ENCODE measurements around a stretch of chr6.

GRCh38 chr6:138439361-138440069, 35.5 kb downstream of the HEBP2 start:
- PRO-cap, result no peak

GRCh38 chr6:138441710-138442336, 37.8 kb downstream of the HEBP2 start:
- PRO-cap, result no peak

GRCh38 chr6:138692728-138693407, 80.7 kb upstream of the CCDC28A start:
- PRO-cap, result bidirectional peak, plus-strand start at chr6:138693253, minus-strand start at chr6:138693176; bidirectional peak, plus-strand start at chr6:138693317, minus-strand start at chr6:138693323

- PRO-cap, result no peak
Measured at GRCh38 chr6:138962520-138963144, 25.4 kb downstream of the REPS1 start.

DNA sequence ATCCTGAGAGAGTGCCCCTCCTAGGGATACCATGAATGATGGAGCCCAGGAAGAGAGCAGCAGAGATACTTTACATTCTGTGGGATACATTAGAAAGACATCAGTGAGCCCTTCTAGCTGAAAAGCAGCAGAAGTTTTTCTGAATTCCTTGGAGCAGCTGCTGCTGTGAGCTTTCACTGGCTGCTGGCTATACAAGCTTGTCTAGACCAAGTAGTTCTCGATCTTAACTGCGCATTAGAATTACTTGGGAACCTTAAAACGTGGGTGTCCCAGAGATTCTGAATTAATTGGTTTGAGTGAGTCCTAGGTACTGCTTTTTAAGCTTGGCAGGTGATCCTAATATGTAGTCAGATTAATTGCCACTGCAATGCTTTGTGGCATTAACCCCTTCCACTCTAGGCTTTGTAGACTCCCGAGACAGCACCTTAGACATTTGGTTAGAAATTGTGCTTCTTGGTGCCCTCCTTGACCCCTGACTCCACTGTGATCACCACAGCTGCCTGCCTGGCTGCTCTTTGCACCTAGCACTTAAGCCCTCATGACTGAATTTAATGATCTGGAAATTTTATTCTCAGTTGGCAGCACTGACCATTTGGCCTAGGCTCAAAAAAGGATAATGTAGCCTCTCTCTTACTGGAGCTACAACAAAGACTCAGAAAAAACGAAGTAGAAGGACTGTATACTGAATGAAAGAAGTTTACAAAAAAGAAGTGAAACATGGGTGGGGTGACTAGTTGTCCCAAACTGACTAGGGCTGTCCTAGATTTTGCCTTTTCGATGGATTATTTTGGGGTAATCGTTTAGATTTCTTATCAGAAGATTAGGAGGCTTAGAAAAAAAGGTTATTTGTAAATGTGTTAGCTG, 11.5 kb upstream of the ABRACL start:
- PRO-cap, result no peak

DNA sequence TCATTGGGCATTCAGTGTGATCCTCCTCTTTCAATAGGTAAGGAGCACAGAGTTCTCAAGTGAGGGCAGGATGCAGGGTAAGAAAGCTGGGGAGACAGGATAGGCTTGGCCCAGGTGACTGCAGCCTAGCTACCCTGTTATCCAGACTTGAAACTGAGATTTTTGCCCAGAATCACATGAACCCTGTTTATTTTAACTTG, 25.0 kb downstream of the HECA start:
- PRO-cap, result no peak

GRCh38 chr6:139166055-139166742, 31.3 kb downstream of the HECA start:
- PRO-cap, result no peak

DNA sequence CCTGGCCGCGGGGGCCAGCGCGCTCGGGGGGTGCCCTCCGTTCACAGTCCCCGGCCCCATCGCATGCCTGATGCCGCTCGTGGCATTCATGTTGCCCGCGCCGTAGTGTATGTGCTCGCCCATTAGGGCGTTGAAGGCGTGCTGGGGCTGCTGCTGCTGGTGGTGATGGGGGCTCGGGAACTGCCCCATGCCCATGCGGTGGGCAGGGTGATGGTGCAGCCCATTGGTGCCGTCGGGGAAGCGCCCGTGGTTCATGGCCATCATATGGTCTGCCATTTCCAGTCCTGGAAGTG, 833 bp downstream of the CITED2 start:
- PRO-cap, result no peak

DNA sequence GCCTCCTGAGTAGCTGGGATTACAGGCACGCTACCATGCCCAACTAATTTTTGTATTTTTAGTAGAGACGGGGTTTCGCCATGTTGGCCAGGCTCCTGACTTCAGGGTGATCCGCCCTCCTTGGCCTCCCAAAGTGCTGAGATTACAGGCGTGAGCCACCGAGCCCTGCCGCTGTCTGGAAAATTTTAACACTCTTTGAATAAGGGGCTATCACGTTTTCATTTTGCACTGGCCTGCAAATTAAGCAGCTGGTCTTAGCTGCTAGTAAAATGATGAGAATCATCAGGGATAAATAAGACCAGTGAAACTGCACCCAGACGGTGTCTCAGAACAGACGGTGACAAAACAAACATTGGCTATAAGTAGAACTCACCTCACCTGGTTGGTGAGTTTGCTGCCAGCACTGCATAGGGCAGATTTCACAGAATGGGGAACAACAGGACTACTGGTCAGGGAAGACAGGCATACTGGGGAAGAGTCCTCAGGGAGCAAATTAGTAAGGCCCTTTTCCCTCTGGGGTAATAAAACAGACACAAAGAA, 175.8 kb upstream of the CITED2 start:
- PRO-cap, result no peak

DNA sequence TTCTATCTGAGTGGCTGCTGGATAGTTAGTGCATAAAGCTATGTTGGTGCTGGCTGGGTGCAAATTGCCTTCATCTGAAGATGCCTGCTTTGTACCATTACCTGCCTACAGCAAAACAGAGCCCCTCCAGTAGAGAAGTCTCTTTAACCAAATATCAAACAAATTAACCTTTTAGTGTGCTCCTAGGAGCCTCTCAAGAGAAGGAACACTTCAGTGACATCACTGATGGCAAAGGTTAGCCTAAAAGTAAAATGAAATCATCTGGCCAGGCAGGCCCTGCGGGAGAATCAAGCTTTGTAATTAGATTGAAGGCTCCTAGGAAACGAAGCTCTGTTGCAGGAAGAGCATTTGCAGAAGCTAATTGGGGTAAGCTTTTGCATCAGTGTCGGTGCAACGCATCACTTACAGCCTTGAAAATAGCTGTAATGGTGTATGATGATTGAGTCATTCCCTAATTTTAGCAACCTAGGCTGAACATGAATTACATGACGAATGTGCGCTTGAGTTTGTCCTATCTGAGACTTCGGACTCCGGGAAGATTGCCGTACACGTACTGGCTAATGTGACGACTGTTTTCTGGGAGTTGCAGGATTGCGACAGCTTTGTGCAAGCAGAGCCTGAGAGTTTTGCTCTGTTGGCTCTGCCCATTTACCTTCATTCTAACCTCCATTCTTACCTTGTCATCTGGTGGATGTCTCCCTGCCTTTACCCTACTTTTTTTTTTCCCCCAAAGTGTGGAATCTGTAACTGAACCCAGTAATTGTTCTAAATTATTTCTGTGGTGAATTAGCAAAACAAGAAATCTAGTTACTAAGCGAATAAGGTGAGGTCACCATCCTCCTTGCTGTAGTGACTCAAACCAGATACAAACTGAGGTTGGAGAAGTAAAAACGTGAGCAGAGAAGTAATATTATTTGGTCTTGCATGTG, 675.8 kb upstream of the CITED2 start:
- PRO-cap, result no peak

DNA sequence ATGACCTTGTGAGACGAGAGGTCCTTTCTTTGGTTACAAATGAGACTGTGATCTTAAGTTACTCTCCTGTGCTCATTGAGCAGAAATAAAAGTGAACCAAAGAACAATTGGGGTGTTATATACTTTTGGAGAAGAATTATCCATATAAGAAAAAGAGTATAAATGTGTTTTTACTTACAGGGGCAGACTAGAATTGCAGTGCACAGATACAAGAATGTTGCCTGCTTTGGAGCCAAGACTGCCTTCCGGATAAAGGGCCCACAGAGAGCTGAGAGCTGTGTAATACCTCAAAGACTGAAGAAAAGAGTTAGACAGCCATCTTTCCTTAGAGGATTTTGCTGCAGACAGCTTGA, 1235.4 kb upstream of the CITED2 start:
- PRO-cap, result no peak

GRCh38 chr6:140897819-140898813, 1234.6 kb upstream of the GJE1 start:
- PRO-cap, result no peak

DNA sequence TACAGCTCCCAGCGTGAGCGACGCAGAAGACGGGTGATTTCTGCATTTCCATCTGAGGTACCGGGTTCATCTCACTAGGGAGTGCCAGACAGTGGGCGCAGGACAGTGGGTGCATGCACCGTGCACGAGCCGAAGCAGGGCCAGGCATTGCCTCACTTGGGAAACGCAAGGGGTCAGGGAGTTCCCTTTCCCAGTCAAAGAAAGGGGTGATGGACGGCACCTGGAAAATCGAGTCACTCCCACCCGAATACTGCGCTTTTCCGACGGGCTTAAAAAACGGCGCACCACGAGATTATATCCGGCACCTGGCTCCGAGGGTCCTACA, 317.9 kb upstream of the GJE1 start:
- PRO-cap, result no peak

DNA sequence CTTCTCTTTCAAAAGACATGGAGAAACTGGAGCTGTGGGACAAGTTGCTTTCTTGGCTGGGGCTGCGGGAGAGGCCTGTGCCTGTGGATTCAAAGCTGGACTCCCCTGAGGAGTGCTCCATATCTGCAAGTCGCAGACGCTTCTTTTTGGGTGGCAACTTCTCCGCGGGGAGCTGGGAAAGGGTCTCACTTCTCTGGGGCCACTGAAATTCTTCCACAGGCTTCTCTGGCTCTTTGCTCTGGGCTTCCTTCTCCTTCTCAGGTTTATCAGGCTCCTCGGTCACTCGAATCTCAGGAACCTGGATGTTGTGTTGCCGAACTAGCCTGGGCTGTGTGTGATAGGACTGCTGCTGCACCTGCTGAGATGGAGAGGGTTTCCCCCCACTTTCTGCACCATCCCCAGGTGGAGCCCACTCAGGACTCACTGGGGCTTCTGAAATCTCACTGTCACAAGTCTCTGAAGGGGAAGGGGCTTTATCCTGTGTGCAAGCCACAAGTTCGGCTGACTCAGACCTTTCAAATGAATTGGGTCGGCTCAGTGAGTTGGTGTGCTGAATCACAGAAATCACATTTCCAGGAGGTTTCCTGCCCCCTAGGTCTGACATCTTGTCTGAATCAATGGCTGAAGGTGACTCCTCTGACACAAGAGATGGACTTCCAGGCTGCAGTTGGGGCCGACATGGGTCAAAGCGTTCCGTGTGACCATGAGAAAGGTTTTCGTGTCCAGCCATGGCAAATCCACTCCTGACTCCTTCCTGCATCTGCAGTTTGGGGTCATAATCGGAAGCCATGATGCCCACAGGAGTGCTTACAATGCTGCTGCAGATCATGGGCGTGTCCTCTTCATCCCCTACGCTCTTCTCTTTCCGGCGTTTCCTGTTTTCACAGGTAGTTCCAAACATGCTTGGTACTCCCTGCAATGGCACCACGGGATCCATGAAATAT, 172.9 kb downstream of the HIVEP2 start:
- PRO-cap, result no peak

- PRO-cap, result no peak
Measured at GRCh38 chr6:142772724-142773182, 172.2 kb downstream of the HIVEP2 start.

DNA sequence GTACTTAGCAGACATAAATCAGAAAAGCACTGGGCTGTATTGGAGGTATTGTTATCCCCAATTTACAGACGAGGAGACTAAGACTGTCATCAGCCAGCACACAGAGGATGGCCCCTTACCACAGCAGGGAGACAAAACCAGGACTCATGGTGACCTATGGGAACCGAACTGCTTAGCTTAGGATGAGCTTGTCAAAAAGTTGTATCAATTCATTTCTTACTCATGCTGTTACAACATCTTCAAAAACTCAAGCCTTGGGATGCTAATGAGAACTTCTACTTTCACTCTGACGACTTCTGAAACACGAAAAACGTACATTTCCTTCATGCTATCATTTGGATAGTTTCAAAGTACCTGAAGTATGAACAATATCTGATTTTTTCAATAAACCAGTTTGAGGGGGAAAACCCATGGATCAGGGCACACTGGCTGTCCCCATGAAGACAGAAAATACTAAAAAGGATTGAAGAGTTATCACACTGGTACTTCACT, 32.0 kb downstream of the HIVEP2 start:
- PRO-cap, result no peak

DNA sequence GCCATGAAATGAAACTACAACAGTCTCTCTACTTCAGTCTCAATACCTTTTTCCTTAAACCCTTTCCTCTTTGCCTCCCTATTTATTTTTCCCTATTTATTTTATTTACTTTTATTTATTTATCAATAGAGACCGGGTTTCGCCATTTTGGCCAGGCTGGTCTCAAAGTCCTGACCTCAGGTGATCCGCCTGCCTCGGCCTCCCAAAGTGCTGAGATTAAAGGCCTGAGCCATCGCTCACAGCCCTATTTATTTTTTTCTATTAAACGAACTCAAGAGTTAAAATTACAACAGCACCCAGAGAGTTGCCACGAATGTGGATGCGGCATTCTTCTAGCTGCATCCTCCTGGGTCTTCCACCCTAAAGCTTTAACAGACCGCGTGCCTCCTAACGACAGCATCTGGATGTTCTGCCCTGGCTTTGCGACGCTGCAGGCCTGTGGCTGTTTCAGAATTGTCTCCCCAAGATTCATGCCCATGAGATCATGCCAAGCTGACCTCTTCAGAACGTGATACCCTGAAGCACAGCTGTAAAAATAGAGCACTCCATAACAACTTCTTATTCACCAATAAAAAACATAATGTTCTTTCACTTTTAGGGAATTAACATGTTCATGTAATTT, 26.8 kb downstream of the HIVEP2 start:
- PRO-cap, result no peak

DNA sequence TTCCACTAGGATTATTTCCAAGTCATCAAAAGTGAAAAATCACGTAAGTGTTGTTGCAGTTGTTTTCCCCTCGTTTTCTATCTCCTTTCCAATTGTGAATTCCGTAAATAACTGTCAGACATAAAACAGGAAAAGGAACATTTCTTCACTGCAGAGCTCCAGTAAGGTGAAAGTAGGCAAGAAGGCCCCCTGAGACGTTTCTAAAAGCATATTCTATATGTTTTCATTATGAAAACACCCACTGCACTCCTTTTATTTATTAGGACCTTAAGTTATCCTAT, 17.7 kb downstream of the HIVEP2 start:
- PRO-cap, result no peak

DNA sequence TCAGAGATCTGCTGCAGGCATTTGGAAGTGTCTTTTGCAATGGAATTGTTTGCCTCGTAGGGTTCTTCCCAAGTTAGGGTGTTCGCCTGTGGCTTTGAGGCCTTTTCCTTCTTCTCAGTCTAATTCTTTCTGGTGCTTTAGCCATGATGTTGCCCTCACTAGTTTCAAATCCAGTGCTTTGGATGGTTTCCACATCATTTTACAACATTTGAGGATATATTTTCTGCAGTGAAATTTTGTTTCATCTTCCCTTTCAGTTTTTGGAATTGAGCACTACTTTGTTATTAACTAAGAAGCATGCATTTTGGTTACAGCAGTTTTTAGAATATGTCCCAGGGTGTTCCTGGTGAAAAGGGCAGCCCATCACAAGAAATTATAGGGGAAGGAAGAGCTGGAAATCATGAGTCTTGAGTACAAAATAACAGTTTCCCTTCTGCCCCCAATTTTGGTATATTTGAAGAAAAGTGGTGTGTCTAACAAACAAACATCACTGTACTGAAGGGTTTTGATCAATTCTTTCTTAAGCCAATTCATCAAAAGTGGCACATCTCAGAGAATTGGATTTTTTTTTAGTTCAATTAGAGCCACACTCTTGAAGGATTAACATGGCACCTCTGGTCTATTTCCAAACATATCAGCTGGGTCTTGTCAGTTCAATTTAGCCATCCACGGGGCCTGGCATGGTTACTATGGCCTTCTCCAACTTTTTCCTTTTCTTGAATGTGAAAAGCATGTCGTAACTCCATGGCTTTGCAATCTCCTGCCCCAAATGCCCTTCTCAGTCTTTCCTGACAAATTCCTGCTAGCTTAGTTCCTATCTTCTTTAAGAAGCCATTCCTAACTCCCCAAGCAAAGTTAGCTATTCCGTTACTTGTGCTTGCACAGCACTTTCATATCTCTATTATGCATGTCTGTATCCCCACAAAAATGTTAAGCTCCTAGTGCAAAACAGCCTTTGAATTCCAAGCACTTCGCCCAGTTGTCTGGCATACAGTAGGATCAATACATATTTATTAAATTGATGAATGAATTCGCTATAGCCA, 105.3 kb downstream of the AIG1 start:
- PRO-cap, result no peak

GRCh38 chr6:143194747-143195759, 134.4 kb downstream of the AIG1 start:
- PRO-cap, result no peak